Measurements from ENCODE around the gene RGS16.

DNA sequence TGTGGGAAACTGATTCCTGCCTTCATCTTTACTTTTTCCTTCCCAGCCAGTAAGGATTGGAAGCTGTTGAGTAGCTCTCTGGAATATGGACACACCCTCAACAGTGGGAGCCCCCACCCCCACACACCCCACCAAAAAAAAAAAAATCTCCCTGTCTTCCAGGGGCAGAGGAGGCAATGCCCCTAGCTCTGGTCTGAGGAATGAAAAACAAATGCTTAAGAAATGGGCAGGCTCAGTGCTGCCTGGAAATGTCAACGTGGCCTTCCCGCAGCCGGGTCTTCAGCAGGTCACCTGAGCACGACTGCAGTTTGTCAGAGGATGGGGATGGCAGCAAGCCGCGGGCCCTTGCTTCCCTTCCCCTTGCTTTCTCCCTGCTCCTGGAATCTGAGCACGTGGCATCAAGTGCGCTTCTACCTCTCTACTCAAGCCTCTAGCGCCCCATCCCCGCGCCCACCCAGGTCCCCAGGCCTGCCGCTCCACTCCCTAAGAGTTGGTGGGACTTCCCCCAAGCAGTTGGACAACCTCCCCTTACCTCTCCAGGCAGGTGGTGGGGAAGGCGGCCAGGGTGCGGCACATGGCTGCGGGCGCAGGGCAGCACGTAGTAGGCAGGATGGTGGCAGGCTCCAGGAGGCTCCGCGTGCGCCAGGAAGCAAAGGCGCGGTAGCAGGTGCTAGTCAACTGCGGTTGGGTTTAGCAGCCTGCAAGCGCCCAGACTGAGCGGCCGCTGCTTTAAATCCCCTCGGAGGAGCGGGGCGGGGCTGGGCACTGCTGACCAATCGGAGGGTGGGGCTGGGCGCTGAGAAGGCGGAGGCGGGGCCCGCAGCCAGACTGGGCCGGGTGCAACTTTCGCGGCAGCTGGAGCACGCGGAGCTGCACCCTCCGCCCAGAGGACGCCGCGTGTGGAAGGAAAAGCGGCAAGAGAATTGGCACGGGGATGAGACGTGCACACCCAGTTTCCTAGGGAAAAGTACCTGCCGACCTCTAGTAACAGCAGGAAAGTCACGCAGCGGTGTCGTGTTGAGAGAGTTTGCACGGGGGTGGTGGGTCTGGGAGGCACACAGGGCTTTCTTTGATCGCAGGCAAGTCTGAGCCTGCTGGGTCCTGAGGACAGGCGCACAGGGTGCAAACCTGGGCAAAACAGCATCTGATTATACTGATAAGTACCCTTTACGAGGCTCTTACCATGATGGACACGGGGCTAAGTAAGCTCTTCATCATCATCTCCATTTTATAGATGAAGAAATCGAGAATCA, at the start of gene RGS16:
RGS16 (minus strand) TSS at position 706 of the 1,253 bp plus-strand sequence.
- PRO-cap: bidirectional peak, plus-strand start at position 886 of the sequence, minus-strand start at position 706 of the sequence
- RAMPAGE, long total RNA, 4 experiments: start-site peak on the minus strand in 2 of 4 experiments, centred at position 706 of the sequence, 11 to 20 reads per replicate

DNA sequence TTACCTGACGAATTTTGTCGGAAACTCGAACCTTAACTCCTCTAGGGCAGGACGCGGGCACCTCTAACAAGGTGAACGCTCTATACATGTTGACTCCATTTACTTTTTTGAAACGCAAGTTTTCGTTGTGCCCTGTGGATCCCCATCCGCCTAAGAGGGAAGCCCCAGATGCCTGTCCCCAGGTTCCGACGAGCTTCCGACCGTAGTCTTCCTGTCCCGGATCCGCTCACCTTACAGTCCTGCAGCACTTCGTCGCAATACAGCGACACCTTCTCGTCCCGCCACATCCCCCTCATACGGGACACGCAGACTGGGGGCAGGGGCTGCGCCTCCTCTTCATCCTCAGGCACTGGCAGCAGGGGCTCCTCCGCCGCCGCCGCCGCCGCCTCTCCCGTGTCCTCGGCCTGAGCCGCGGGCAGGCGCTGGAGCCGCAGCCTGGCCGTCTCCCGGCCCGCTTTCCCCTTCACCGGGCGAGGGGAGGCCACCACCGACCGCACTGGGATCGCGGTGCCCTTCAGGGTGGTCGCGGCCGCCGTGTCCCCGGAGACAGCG, 391 bp downstream of the SHCBP1L start:
- PRO-cap: no peak
- RAMPAGE, long total RNA, 4 experiments: no peak in any of the 4 experiments

GRCh38 chr1:183251936-183252626, 66.0 kb downstream of the LAMC2 start:
- PRO-cap: no peak
- RAMPAGE, long total RNA, 4 experiments: start-site peak on the minus strand in 1 of 4 experiments, at chr1:183252288-183252509 at its widest, 10 reads per replicate

DNA sequence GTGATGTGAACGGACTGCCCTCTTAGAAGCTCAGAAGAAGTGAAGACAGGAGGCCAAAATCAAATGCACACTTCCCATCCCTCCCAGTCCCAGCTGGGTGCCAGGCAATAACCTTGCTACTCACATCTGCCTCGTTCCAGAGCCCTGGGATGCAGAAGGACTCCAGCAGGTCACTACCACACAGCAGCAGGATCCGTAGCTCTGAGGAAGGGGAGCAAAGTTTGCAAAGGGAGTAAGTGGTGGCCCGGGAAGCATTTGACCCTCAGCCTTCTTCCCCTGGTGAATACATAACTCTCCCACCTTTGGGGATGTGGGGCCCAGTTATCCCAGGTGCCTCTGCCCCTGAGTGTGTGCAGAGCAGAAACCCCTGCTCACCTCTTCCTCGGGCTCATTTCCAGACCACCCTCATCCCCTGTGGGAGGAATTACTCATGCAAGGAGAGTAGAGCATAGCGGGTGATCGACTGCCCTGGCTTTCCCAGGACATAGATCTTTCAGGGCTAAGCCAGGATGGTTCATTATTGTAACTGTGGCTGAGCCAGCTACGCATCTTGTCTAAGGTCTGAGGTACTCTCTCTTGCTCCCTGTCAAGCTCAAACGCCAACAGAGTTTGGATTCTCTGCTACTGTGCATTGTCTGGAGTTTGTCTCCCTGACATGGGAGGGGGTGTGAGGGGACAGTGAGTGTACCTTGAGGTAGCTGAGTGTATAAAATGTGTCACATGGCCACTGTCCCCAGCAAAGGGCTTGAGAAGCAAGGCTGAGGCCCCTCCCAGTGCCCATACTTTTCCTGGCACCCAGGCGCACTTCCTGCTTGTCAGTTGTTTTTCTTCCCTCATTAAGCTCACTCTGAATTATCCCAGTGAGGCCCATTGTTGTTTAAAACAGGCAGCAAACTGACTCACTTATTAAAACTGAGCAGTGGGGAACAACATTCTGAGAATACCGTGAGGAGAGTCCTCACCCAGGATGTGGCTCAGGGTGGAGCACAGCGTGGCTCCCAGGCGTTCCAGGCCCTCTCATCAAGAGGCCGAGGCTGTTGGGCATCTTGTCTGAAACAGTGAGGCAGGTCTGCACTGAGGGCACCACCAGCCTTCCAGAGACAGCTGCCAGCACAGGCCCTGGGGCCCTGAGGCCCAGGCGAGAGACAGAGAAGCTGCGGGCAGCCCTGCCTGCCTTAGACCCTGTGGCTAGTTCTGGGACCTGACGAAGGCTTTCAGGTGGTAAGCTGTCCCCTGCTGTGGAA, 92.8 kb downstream of the LAMC2 start:
- PRO-cap: no peak
- RAMPAGE, long total RNA, 4 experiments: no peak in any of the 4 experiments

- PRO-cap: no peak
- RAMPAGE, long total RNA, 4 experiments: no peak in any of the 4 experiments
Observed at GRCh38 chr1:183511364-183511987, 39.2 kb downstream of the SMG7 start.

GRCh38 chr1:183553704-183554118, 36.5 kb downstream of the NCF2 start:
- PRO-cap: no peak
- RAMPAGE, long total RNA, 4 experiments: no peak in any of the 4 experiments

DNA sequence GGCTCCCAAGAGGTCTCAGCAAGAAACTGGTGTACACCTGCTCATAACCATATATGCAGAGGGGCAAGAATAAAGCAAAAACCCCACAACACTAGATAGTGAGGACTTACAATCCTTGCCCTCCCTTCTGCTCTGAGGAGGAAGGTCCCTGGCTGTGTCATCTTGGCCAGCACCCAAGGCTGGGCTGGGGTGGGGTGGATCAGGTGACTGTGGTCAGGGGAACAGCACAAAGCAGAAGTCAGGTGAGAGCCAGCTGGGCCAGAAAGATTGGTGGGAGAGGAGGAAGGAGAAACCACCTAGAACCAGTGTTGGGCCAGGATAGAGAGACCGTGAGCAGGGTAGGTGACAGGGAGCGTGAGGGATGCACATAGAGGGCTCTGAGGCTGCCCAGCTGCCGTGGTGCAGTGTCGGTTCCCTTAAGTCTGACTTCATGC, 22.7 kb downstream of the NCF2 start:
- PRO-cap: no peak
- RAMPAGE, long total RNA, 4 experiments: no peak in any of the 4 experiments

GRCh38 chr1:183588692-183589351, 1.4 kb downstream of the NCF2 start:
- PRO-cap: no peak
- RAMPAGE, long total RNA, 4 experiments: no peak in any of the 4 experiments

DNA sequence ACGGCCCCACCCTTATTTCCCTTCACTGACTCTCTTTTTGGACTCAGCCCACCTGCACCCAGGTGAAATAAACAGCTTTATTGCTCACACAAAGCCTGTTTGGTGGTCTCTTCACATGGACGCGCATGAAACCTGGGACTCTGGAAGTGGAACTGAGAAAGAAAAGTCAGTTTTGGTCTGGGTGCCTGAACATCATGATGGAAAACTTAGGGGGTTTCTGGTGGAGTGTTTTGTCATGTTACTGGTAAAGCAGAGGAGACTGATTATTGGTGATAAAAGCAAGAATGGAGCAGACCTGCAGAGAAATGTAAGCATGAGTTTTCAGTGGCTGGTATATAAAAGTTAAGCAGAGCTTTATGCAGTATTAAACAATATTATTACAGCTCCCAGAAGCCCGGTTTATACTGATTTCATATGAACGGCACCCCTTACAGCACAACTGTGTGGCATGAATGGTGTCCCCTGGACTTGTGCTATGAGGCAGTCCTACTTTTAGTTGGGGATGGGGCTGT, 16.3 kb downstream of the ARPC5 start:
- PRO-cap: no peak
- RAMPAGE, long total RNA, 4 experiments: no peak in any of the 4 experiments

DNA sequence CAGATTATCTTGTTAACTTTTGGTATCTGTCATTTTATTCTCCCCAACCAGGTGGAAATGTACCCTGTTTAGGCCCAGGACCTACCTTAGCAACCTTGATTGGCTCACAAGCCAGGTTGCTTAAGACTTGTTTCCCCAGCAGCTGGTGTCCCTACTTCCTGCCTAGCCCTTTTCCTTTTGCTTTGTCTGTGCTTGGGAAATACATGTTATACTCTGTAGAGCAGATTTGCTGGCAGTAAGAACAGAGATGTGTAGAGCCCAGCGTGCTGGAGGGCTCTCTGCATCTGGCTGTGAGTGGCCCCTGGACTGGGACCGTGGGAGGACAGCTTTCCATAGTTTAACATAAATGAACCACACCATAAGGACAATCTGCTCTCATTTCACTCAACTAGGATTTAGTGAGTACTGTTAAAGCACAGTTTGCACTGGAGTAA, 540 bp downstream of the APOBEC4 start:
- PRO-cap: no peak
- RAMPAGE, long total RNA, 4 experiments: no peak in any of the 4 experiments

- PRO-cap: no peak
- RAMPAGE, long total RNA, 4 experiments: no peak in any of the 4 experiments
Observed at GRCh38 chr1:183897481-183898197, 92.7 kb downstream of the RGL1 start.

DNA sequence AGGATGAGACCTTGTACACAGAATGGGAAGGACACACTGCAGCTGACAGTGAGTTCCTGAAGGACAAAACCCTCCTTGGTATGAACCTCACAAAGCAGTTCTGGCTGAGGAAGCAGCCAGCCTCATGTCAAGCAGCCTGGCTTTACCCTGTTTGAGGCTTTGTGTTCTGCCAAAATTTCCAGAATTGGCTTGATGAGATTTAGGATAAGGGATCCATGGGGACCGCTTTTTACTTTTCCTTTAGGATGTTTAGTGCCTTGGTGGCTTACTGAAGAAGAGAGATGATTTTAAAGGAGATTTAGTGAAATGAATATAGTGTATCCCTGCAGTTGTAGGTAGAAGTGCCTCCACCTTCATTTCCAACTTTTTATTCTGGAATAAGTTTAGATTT, 93.8 kb downstream of the RGL1 start:
- PRO-cap: no peak
- RAMPAGE, long total RNA, 4 experiments: no peak in any of the 4 experiments

- PRO-cap: no peak
- RAMPAGE, long total RNA, 4 experiments: no peak in any of the 4 experiments
Observed at GRCh38 chr1:184366965-184367325, 19.9 kb upstream of the C1orf21 start.

GRCh38 chr1:184457344-184458088, 70.7 kb downstream of the C1orf21 start:
- PRO-cap: no peak
- RAMPAGE, long total RNA, 4 experiments: no peak in any of the 4 experiments

DNA sequence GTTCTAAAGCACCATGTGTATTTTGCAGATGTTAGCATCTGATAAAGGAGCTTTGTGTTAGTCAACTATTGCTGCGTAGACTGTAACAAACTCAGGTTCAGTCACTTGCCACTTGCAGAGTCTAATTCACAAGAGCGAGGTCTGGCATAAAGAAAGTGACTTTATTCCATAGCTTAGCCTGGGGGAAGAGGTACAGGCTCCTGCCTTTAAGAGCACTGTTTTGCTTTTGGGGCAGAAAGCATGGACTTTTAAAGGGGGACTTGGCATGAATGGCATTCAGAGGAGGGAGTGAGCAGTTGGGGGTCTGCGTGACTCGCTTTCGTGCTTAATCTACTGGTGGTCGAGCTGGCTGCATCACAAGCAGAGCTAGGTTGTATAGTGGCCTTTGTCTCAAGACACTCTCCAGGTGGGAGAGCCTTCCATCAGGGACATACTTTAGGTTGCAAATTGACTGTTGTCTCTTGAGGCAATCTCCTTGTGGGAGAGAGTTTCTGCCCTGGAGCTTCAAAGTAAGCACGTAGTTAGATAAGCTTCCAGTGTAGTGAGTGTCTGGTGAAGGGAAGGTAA, 93.8 kb downstream of the C1orf21 start:
- PRO-cap: no peak
- RAMPAGE, long total RNA, 4 experiments: no peak in any of the 4 experiments

DNA sequence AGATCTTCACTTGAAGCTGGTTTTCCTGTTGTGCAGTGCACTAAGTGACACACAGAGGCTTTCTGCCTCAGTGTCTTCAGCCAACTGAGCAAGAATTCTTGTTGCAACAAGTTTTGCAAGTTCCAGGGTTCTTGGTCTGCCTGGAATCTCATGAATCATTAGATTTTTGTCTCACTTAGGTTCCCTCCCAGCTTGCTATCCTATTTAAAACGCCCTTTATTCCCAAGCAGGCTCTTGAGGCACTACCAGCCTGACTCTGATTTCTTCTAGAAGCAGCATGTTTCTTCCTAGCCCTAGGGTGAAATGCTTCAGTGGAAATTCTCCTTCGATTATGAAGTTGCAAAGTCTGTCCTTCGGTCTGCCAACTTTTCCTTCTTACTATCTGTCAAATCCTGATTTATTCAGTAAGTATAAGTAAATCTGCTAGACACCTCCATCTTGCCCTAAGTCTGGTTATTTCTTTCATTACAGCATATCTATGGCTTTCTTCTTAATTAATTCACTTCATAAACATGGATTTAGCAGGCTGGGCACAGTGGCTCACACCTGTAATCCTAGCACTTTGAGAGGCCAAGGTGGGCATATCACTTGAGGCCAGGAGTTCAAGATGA, 158.9 kb downstream of the C1orf21 start:
- PRO-cap: no peak
- RAMPAGE, long total RNA, 4 experiments: no peak in any of the 4 experiments

DNA sequence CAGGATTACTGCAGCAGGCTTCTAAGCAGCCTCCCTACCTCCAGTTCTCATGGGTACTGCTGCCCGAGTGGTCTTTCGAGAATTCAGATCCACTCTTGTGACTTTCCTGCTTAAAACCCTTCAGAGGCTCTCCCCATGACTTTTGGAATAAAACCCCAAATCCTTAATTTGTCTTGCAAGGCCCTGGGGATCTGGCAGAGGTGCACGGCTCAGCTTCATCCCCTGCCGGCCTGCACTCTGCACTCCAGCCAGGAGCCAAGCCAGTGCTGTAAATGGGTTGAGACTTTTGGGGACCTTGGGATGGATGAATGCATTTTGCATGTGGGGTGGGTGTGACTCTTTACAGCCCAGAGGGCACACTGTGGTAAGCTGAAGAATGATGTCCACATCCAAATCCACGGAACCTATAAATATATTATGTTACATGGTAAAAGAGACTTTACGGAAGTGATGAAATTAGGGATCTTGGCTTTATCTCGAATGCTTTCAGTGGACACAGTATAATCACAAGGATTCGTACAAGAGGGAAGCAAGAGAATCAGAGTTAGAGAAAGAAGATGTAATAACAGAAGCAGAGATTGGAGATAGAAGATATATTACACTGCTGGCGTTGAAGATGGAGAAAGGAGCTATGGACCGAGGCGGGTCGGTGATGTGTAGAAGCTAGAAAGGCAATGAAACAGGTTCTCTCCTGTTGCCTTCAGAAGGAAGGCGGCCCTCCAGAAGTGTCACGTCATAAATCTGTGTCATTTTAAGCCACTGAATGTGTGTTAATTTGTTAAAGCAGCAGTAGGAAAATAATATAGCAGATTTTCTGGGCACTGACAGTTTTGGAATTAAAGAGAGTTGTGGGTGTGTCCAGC, 177.7 kb downstream of the EDEM3 start:
- PRO-cap: no peak
- RAMPAGE, long total RNA, 4 experiments: no peak in any of the 4 experiments

DNA sequence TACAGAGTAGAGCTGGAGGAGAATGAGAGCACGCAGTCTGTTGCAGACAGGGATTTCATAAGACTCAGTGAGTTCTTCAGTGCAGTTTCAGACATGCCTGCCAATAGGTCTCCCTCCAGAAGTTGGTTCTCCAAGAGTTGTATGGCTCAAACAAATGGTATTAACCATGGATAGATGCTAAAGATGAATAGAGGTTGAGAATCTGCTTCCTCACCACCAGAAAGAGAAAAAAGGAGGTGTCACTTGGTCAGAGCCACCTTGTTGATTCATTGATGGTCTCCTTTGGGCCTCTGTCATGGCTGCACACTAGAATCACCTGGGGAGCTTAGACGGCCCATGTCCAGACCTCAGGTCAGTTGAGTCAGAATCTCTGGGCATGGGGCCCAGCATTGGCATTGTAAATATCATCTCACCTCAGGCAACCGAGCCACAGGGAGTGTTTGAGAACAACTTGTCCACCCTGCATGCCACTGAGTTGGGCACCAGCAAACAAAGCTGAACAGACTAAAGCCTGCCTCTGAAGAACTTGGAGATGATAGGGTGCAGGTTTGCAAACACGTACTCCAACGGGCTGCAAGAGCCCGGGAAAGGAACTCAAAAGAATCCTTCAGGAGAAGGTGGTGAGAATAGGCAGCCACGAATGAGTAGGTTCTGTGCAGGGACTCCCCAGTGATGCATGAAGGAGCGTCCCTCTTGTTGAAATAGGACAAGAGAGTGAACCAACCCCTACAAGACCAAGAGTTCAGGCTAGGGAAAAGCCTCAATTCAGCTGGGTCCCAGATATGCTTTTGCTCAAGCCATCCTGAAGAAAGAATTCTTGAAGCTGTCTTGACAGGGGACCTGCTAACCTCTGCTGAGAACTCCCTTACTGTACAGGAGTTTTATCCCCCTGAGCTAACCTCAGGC, 121.8 kb downstream of the EDEM3 start:
- PRO-cap: no peak
- RAMPAGE, long total RNA, 4 experiments: no peak in any of the 4 experiments

DNA sequence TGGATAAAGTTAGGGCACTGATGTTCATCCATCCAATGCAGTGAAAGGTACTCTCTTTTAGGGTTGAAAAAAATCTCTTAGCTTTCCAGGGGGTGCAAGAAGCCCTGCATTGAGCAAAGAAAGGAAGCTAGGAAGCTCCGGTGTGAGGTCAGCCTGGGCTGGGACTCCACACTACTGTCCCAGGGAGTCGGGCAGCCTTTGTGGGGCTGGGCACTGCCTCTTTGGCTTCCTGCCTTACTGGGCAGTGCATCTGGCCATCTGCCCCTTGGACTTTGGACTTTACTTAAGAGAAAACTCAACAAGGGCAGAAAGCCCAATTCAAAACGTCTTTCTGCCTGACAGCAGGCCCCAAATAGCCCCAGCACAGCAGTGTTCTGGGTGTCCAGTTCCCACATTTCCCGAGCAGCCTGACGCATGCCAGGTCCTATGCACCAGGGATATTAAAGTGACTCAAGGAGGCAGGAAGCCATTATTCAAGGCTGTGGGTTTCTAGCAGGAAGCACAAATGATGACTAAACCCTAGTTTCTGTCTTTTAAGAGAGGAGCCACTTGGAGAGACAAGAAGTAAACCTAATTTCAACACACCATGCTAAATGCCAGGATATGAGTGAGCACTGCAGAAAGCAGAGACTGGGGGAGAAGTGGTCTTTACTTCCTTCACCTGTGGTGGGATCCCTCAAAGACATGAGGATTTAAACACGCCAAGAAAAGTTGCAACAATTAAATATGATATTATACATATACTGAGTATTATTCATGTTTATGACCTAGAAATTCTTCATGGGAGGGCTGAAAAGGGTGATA, 37.9 kb upstream of the EDEM3 start:
- PRO-cap: no peak
- RAMPAGE, long total RNA, 4 experiments: no peak in any of the 4 experiments

GRCh38 chr1:184843531-184844282, 89.0 kb upstream of the EDEM3 start:
- PRO-cap: no peak
- RAMPAGE, long total RNA, 4 experiments: no peak in any of the 4 experiments

Data from sigmoid colon (tissue), 4 donors.